Mucosa of descending colon (tissue), 1 donor: ENCODE measurements around a stretch of chr3.

DNA sequence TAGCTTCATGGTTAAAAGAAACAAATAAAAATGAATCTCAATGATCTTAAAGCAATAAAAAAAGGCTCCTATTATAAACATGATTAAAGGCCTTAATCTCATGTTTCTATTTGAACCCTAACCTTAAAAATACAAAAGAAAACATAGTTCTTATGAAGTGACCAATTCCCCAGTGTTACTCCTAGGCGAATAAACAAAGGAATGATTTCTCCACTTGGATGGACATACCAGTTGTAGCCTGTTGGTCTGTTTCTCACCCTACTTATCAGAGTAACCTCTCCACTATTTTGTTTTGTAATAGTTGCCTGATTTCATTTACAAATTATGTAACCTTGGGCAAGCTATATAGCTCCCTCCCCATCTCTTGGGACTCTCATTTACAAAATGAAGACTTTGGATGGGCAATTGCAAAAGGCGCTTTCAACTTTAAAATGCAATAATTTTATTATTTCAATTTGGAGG lies 74.4 kb downstream of the RFTN1 start:
- PRO-cap, result no peak

GRCh38 chr3:16489667-16490560 lies 23.6 kb downstream of the RFTN1 start:
- PRO-cap, result no peak

GRCh38 chr3:16515652-16516418 lies 2.3 kb upstream of the RFTN1 start:
- PRO-cap, result no peak

DNA sequence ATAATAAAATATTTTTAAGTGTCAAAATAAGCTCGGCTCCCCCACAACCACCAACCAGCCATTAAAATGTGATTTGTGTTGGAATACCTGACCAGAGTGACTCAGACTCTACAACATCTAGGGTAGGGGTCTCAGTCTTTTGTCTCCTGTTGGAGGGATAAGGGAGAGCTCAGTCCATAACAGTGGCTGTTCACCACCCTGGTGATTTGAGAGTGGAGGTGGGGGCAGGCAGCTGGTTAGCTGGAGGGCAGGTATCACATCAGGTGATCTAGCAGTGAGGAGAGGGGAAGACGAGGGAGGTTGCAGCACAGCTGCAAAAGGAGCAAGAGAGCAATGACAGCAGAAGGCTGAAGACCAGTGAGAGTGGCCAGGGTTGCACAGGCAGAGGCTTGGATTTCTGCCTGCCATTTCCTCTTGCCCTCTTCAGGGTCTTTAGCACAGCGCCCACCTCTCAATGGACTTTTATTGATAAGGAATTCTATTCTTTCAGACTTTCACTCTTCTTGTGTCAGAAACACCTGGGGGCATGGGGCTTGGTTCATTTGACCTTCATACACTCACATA lies 38.4 kb downstream of the PLCL2 start:
- PRO-cap, result no peak

GRCh38 chr3:17014413-17015132 lies 129.8 kb downstream of the PLCL2 start:
- PRO-cap, result no peak

- PRO-cap, result no peak
Observed at GRCh38 chr3:17434758-17435501, 307.5 kb downstream of the TBC1D5 start.

- PRO-cap, result no peak
Observed at GRCh38 chr3:17501485-17502755, 240.5 kb downstream of the TBC1D5 start.

DNA sequence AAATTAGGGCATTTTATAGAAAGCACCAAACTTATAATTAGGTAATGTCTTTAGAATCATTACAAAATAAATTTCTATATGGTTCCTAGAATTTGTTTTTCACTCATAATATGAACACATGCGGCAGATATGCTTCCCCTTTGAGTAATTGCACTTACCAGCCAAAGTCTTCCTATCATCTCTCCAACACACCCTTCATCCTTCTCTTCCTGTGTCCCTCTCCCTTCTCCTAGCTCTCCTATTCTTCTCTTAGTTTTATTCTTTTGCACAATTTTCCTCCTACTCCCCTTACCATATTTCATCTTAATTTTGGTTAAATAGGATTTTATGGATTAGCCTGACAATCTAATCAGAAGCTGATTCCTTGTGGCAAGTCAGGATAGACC lies 84.1 kb downstream of the SATB1 start:
- PRO-cap, result no peak

GRCh38 chr3:18417808-18418830 lies 7.0 kb downstream of the SATB1 start:
- PRO-cap, result no peak

GRCh38 chr3:18725417-18726345 lies 300.5 kb upstream of the SATB1 start:
- PRO-cap, result no peak

GRCh38 chr3:19947610-19948362 lies 889 bp downstream of the RAB5A start:
- PRO-cap, result bidirectional peak, plus-strand start at chr3:19948034, minus-strand start at chr3:19947929

GRCh38 chr3:20057070-20057941 lies 17.1 kb downstream of the KAT2B start:
- PRO-cap, result no peak

GRCh38 chr3:20080968-20081734 lies 40.9 kb downstream of the KAT2B start:
- PRO-cap, result no peak

DNA sequence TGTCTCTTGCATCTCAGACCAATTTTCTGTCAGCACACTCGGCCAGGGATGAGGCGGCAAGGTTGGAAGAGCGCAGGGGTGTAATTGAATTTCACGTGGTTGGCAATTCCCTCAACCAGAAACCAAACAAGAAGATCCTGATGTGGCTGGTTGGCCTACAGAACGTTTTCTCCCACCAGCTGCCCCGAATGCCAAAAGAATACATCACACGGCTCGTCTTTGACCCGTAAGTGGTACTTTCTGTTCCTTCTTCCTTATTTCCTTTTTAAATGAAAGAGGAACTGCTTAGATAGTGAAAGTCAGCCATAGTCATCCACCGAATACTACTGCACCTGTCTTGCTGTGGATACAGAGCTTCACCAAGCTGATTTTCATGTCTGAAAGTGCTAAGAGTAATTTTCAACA lies 60.1 kb downstream of the SGO1 start:
- PRO-cap, result no peak

DNA sequence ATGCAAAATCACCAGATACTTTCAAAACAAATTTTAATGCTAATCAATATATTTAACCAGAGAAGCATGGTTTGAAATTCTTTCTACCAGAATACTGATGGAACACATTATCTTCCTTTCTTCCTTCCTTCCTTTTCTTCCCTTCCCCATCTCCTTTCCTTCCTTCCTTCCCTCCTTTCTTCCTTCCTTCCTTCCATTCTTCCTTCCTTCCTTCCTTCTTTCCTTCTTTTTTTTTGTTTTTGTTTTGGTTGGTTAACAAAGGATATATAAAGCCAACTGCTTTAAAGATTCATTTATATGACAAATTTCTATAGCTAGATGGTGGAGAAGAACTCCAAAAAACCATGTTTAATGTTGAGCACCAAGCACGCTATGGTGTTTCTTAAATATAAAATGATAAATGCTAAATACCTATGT lies 332.0 kb downstream of the ZNF385D start:
- PRO-cap, result no peak

GRCh38 chr3:21624683-21625113 lies 126.3 kb downstream of the ZNF385D start:
- PRO-cap, result no peak

GRCh38 chr3:21795209-21795740 lies 44.3 kb upstream of the ZNF385D start:
- PRO-cap, result no peak

- PRO-cap, result no peak
Observed at GRCh38 chr3:23202302-23202834, 759 bp upstream of the UBE2E2 start.

GRCh38 chr3:23750812-23751898 lies 54.6 kb upstream of the UBE2E1 start:
- PRO-cap, result no peak

DNA sequence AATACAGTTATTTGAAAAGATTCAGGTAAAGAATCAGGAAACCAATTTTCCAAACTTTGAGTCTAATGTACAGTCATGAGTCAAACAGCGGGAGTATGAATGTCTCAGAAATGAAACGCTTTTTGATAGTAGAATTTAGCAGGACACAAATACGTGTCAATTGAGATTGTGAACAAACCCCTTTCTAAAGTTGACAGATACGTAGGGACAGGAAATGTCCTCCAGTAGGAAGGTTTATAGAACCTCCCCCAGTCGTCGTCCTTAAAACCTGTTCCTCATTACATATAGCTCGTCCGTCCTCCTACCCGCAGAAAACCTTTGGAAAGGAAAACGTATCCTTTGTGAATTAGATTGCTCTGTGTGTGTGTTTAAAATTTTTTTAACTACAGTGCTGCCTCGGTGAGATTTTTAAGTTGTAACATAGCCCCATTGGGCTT lies 4.0 kb downstream of the UBE2E1 start:
- PRO-cap, result no peak